Mammary epithelial cell (primary cell): ENCODE measurements around the genes OTOG and TPH1.

GRCh38 chr11:14778519-14779211, 113.4 kb downstream of the CYP2R1 start:
- CAGE, long polyA plus RNA, result no peak
- RRBS, result no CpG with 5 or more reads among the region's 14 CpGs

DNA sequence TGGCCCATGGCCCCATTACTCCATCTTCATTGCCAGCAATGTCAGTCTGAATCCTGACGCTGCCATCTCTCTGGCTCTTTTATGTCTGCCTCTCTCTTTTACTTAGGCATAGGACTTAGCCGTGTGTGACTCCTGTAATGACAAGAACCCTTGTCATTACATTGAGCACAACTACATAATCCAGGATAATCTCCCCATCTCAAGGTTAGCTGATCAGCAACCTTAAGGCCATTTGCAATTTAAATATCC, 78.7 kb downstream of the CYP2R1 start:
- CAGE, long polyA plus RNA, result no peak
- RRBS, result no CpG with 5 or more reads among the region's 2 CpGs

DNA sequence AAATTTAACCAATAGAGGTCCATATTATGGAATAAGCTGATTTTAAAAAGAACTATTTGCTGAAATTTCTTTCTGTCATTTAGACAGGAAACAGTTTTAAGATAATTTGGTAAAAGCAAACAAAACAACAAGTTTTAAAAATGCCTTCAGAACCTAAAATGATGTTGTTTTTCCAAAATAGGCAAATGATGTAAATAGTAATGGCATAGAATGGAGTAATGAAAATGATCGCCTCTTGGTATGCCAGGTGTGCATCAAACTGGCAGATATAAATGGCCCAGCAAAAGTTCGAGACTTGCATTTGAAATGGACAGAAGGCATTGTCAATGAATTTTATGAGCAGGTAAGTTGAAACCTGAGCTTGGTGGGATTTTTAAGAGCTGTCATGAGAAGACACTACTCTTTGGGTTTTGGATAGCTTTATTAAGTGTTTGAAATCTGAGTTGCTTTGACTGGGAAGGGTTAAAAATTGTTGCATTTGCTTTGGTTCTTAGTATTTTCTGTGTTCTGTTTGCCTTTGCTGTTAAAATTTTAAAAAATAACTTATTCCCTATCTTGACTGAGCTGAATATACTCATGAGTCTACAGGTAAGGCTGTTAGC, 30.9 kb downstream of the CYP2R1 start:
- CAGE, long polyA plus RNA, result no peak
- RRBS, result no CpG with 5 or more reads among the region's 2 CpGs

- CAGE, long polyA plus RNA, result no peak
- RRBS, result no CpG with 5 or more reads among the region's 4 CpGs
Observed at GRCh38 chr11:15034840-15035152, 38.6 kb upstream of the CALCB start.

GRCh38 chr11:15195418-15196047, 80.8 kb downstream of the INSC start:
- CAGE, long polyA plus RNA, result no peak
- RRBS, result no CpG with 5 or more reads among the region's 2 CpGs

DNA sequence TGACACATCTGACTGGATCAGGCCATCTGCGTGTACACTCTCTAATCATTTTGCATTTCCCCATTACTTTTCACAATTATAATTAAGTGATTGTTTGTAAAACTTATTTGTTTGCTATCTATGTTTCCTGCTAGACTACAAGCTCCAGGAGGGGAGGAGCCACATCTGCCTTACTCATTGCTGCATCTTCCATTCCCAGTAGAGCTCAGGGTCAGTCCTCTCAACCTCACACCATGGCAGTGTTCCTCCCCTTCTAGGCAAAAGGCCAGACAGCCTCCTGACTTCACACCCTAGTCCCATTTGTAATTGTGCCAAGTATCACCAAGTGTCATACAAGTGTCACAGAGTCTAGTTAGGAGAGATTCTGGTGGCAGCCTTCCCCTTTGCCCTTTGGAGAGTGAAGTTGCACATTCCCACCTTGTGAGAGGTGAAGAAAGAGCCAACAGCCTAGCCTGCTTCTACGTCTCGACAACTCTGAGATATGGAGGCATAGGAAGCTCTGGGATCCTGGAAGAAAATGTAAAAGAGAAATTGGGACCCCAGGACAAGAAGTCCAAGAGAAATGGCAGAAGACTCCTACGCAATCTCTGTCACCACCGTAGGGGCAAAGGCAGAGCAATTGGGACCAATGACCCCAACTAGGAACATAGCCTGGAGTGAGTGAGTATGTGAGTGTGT, 490.4 kb downstream of the INSC start:
- CAGE, long polyA plus RNA, result no peak
- RRBS, result no CpG with 5 or more reads among the region's 5 CpGs

DNA sequence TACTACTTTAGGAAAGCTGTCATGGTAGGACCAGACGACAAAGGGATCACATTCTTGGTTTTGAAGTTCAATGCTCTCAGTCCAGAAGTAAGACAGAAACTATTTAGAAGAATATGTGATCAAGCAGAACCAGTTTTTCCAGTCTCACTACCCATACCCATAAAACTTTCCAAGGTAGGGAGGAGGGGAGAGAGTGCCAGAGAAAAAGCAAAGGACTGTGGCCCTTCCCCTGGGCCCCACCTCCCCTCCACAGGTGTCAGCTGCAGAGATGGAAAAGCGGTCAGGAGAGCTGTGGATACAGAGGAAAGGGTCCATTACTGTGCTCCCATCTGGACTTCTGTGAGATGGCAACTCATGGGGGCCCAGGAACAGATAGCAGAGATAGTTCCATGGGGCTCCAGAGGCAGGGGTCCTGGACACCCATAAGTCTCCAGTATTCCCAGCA, 587.1 kb downstream of the SOX6 start:
- CAGE, long polyA plus RNA, result no peak
- RRBS, result no CpG with 5 or more reads among the region's 2 CpGs

- CAGE, long polyA plus RNA, result no peak
- RRBS, result no CpG with 5 or more reads among the region's 2 CpGs
Observed at GRCh38 chr11:16297445-16297874, 58.9 kb downstream of the SOX6 start.

DNA sequence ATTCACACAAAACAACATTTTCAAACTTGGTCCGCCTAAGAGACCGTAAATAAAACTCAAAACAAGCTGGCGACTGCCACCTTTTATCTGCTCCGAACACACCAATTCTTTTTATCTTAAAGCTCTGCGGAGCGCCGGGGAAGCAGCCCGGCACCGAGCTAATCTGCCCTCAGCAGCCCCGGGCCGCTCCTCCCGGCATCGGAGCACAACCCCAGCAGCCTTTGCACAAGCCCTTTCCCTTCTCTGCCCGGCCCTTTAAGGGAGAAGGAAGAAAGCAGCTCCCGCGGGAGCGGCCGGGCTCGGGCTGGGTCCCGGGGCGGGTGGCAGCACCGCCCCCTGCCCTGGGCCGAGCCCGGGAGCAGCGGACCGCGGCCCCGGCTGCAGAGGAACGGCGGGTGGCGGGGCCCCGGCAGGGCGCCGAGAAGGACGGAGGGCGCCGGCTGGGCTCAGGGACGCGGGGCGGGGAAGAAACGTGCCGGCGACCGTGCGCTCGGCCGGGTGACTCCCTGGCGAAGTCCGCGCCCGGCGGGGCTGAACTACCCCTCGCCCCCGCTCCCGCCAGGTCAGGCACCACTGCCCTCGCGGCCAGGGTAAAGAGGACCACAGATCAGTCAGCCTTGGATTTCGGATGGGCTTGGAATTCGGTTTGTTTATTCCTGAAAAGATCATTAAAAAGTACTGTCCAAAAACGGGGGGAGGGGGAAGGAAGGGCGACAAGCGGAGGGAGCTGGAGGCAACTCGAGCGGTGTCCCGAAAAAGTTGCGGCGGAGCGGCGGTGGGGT, 133.5 kb upstream of the C11orf58 start:
- CAGE, long polyA plus RNA, result no peak
- RRBS, result 9% methylated on average over 13 of the region's 69 CpGs

DNA sequence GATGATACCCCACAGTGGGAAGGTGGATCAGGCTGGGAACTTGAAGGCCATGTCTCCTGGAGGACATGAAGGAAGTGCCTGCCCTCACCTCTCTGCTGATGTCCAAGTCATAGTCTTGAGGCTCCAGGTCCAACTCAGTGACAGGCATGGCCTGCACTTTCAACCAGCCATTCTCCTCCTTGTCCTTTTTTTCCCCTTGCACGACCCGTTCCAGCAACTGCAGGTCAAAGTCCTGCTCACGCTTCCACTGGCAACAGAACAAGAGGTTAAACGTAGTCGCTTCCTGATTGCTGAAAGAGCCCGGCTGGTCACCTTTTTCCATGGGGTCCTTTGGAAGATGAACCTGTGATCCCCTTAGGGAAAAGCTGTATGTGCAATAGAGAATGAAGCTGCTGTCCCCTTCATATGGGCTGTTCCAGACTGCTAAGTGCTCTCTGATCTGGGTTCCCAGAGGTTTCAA, 47.7 kb downstream of the C11orf58 start:
- CAGE, long polyA plus RNA, result no peak
- RRBS, result no CpG with 5 or more reads among the region's 6 CpGs

- CAGE, long polyA plus RNA, result no peak
- RRBS, result no CpG with 5 or more reads among the region's 9 CpGs
Observed at GRCh38 chr11:16795139-16795675, 56.8 kb downstream of the C11orf58 start.

- CAGE, long polyA plus RNA, result no peak
- RRBS, result no CpG with 5 or more reads among the region's 3 CpGs
Observed at GRCh38 chr11:16905716-16906285, 108.4 kb downstream of the PLEKHA7 start.

DNA sequence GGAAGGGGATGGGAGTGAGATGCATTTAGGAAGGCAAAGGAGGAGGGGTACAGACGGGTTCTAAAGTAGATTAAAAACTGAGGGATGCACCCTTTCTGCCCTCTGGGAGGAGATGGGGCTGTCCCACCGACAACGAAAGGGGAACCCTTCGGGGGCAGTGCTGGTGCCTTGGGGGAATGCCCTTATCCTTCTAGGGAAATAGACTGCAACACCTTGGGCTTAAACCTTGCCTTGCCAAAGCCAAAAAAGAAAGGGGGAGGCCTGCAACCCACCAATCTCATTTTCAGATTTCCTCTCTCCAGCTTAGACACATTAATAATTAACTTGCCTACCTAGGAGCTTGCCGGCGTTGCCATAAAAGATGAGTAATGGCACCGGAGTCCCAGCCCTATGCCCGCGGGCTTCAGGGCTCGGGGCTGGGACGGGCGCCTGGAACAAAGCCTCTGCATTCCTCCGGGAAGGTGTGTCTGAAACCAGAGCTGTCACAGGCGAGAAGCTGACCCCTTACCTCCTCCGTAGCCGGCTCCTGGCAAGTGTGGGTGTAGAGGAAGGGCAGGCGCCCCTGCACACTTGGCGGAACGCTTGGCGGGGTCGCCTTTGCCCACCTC, 89.6 kb downstream of the PLEKHA7 start:
- CAGE, long polyA plus RNA, result no peak
- RRBS, result 1% methylated on average over 12 of the region's 21 CpGs

- CAGE, long polyA plus RNA, result no peak
- RRBS, result 1% methylated on average over 14 of the region's 82 CpGs
Observed at GRCh38 chr11:17352825-17354192, 1.7 kb downstream of the NCR3LG1 start.

GRCh38 chr11:17356420-17357113, 5.0 kb downstream of the NCR3LG1 start:
- CAGE, long polyA plus RNA, result no peak
- RRBS, result no CpG with 5 or more reads among the region's 10 CpGs

- CAGE, long polyA plus RNA, result no peak
- RRBS, result no CpG with 5 or more reads among the region's 39 CpGs
Observed at GRCh38 chr11:17387447-17388308, 781 bp downstream of the KCNJ11 start.

DNA sequence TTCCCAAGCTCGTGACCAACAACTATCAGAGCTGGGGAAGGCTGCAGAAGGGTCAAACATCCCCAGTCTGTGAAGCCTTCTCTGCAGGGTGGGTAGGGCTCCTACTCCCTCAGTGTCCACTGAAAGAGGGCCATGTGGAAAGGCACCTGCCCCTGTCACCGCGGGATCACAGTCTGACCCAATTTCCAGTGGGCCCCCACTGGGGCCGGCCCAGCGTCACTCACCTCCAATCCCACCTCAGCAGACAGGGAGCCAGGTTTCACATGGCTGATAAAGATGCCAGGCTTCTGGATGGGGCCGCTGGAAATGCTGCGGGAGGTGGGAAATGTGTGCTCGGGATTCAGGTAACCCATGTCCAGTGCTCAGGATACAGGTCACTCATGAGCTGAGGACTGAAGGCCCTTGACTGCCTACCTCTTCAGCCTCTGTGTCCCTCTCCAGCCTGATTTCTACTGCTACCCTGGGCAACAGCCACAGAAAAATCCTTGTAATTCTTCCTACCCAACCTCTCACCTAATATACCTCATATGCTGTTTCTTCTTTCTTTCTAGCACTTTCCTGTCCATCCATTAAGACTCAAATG, 19.9 kb downstream of the USH1C start:
- CAGE, long polyA plus RNA, result no peak
- RRBS, result no CpG with 5 or more reads among the region's 8 CpGs

GRCh38 chr11:17546958-17547381, at the start of gene OTOG:
TSS of gene OTOG (plus strand) at chr11:17547259.
- CAGE, long polyA plus RNA, result no peak
- RRBS, result 17% methylated on average over 4 of the region's 10 CpGs

DNA sequence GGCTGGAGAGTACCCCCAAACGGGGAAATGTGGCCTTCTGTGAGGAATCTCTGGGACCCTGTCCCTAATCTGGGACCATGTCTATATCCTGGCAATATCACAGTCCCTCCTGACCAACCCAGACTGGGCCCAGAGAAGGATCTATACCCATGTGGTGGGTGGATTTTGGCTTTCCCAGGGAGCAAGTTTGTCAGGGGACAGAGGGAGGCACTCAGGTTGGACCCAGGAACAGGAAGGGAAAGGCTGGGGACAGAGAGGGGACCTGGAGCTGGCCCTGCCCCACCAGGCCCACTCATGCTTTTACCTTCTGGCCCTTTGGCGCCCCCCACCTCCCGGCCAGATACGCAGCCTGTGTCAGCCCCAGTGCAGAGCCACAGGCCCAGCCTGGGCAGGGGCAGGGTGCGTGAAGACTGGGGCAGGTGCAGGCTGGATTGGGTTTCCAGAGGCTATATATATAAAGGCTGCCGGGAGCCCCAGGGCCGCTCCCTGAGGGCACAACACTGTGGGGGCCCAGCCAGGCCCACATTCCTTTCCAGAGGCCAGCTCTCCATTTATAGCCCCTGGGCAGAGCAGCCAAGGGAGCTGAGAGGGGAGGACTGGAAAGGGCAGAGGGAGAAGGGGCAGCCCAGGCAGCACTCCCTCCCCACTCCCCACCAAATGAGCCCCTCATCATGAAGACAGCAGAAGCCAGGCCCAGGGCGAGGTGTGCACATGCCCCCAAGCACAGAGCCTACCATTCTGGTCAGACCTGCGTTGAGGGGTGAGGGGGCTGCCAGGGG, 5.1 kb upstream of the MYOD1 start:
- CAGE, long polyA plus RNA, result no peak
- RRBS, result no CpG with 5 or more reads among the region's 9 CpGs

DNA sequence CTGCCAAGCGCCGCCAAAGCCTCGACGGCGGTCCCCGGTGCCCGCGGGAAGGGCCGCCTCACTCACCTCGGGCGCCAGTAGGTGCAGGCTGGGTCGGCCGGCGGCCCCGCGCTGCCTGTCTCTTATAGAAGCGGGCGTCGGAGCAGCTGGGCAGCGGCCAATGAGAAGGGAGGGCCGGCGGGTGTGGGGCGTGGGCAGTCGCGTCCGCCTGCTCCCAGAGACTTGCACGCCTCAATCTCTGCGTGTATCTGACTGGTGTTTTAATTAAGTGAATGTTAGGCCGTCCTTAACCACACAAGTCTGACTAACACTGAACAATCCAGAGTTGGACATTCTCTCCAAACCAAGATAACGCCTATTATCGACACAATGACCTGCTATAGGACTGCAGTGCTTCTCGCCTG, at the start of gene TPH1:
TSS of gene TPH1 (minus strand) at position 95 of the 404 bp plus-strand sequence.
- CAGE, long polyA plus RNA, result no peak
- RRBS, result 3% methylated on average over 19 of the region's 32 CpGs